ENCODE data around the gene RABL3.

DNA sequence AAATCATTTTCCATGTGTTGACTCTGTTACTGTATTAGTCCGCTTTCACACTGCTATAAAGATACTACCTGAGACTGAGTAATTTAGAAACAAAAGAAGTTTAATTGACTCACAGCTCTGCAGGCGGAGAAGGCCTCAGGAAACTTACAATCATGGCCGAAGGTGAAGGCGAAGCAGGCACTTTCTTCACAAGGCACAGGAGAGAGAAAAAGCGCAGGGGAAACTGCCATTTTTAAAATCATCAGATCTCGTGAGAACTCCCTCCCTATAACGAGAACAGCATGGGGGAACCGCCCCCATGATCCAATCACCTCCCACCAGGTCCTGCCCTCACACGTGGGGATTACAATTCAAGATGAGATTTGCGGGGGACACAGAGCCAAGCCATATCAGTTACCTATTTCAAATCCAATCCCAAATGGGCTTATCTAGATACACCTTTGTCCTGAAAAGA, 224.0 kb downstream of the IGSF11 start:
- RRBS, result no CpG with 5 or more reads among the region's 10 CpGs

- RRBS, result no CpG with 5 or more reads among the region's 14 CpGs
These were observed 182.9 kb downstream of the IGSF11 start for GRCh38 chr3:118851576-118852261.

DNA sequence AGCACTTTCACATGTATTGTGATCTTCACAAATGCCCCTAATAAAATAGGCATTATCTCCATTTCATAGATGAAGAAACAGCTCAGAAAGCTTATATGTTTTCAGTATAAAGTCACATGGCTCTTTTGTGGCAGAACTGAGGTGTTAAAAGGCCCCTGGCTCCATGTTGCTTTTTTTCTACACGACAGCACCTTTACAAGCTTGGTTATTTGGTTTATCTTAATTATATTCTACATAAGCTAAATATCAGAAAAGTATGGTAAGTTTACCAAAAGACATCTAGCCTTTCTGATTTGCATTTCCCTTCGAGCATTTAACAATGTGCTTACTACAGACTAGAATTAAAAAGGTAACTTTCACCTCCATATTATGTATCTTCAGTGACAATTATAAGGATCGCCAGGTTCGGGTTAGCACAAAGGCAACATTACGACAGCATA, 68.4 kb downstream of the IGSF11 start:
- RRBS, result no CpG with 5 or more reads among the region's 5 CpGs

- RRBS, result no CpG with 5 or more reads among the region's 5 CpGs
These were observed 7.7 kb downstream of the ARHGAP31 start for GRCh38 chr3:119301652-119302487.

DNA sequence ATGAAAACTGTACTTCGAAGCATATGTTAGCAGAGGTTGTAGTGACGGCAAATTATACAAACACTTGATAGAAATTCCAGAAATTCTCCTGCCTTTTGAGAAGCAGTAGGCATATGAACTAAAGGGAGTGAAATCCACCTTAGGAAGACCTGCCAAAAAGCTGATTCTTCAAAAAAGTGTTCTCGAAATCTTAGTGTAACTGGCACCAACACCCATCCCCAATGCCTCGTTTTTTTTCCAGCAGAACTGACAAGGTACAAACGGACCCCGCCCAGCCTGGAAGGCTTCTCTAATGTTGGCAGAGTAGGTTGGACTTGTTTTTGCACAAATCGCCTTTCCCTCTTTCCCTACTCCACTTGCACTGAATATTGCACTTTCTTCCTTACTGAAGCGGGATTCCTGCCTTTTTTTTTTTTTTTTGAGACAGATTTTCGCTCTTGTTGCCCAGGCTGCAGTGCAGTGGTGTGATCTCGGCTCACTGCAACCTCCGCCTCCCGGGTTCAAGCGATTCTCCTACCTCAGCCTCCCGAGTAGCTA, 581 bp upstream of the TIMMDC1 start:
- RRBS, result no CpG with 5 or more reads among the region's 14 CpGs

DNA sequence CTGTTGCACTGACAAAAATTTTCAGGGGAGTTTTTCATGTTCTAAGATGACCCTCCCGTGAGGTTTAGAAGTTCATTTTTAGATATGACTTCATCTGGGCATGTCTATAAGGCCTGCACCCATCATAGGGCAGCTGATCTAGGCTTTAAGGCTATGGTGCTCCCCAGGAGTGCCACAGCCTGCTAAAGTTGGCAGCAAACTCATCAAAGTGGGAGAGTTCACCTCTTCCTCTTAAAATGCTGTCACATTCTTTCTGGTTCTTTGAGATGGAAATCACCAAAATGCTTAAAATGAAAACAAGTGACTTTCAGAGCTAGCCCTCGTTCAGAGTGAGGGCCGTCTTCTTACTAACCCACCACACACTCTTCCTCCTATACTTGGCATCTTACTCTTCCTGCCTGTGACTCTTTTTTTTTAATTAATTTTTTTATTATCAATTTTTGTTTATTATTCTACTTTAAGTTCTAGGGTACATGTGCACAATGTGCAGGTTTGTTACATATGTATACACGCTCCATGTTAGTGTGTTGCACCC, 3.4 kb upstream of the CD80 start:
- RRBS, result no CpG with 5 or more reads among the region's 4 CpGs

- RRBS, result no CpG with 5 or more reads among the region's 15 CpGs
These were observed 30.0 kb downstream of the POPDC2 start for GRCh38 chr3:119630084-119631169.

- RRBS, result no CpG with 5 or more reads among the region's 4 CpGs
These were observed 14.3 kb downstream of the CFAP91 start for GRCh38 chr3:119716976-119717595.

- RRBS, result no CpG with 5 or more reads among the region's 4 CpGs
These were observed 40.0 kb downstream of the GSK3B start for GRCh38 chr3:120053923-120054900.

DNA sequence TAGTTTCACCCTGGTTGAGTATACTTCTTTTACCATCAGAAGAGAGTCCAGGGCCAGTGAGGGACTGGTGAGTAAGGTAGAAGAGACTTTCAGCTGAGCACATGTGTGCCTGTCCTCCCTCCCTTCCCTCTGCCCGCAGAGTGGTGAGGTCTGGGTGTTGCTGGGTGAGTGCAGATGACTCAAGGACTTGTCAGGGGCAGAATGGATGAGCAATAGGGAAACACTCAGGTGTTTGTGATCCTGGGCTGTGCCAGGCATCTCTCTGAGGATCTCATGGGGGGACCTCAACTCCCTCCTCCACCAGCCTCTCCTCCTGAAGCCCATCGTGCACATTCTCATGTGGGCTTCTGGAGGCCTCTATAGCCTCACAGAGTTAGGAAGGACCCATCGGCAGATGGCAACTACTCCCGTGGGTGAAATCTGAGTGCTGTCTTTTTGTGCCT, 76.0 kb upstream of the GSK3B start:
- RRBS, result no CpG with 5 or more reads among the region's 4 CpGs

DNA sequence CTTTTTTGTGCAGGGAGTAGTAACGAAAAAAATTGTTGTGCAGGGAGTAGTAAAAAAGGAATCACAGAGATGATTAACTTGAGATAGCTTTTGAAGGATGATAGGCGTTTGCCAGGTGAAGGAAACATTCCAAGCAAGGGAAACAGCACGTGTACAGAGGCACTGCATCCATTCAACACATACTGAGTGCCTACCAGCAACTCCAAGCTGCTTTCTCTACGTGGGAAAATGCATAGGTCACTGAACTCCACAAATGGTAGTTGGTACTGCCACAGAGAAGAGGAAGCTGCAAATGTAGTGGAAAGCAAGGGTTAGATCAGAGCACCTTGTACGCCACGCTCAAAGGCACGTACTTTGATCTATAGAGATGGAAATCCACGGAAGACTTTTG, 1.1 kb downstream of the LRRC58 start:
- RRBS, result no CpG with 5 or more reads among the region's 8 CpGs

DNA sequence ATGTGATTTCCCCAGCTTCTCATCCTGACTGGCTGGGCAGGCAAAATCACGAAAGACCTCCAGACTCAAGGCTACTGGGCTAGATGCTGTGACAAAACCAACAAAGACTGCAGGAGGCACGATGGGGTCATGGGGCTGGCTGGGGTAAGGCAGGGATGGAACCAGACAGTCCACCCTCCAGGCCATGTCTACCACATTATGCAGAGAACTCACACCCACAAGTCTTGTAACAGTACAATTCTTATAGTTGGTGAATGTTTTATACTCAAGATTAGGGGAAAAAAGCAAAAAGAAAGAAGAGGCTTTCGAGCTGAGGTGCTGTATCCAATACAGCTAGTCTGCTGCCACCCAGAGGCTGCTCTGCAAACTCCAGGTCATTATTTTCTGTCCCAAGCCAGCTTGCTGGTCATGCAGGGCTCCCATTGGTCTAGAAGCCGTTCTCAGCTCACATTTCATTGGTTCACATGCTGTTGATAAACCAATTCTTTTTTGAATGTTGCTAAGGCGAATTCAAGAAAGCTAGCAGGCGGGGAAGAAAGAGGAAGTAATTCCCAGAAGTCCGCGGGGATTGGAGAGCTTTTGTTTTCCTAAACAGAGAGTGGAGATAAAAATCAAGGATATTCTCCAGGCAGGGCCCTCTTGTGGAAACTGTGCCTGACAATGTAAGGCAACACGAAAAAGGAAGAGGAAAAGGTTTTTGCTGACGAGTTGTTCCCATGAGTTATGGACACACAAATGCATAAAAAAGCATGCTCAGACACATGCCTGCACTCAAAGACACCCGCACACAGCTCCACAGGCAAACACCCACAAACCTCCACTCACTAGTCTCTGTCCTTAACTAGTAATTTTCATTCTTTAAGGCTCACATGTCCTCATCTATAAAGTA, 33.5 kb downstream of the FSTL1 start:
- RRBS, result no CpG with 5 or more reads among the region's 11 CpGs

- RRBS, result no CpG with 5 or more reads among the region's 9 CpGs
These were observed 6.3 kb downstream of the NDUFB4 start for GRCh38 chr3:120602094-120603258.

- RRBS, result no CpG with 5 or more reads among the region's 7 CpGs
These were observed 39.7 kb downstream of the HGD start for GRCh38 chr3:120642204-120642959.

DNA sequence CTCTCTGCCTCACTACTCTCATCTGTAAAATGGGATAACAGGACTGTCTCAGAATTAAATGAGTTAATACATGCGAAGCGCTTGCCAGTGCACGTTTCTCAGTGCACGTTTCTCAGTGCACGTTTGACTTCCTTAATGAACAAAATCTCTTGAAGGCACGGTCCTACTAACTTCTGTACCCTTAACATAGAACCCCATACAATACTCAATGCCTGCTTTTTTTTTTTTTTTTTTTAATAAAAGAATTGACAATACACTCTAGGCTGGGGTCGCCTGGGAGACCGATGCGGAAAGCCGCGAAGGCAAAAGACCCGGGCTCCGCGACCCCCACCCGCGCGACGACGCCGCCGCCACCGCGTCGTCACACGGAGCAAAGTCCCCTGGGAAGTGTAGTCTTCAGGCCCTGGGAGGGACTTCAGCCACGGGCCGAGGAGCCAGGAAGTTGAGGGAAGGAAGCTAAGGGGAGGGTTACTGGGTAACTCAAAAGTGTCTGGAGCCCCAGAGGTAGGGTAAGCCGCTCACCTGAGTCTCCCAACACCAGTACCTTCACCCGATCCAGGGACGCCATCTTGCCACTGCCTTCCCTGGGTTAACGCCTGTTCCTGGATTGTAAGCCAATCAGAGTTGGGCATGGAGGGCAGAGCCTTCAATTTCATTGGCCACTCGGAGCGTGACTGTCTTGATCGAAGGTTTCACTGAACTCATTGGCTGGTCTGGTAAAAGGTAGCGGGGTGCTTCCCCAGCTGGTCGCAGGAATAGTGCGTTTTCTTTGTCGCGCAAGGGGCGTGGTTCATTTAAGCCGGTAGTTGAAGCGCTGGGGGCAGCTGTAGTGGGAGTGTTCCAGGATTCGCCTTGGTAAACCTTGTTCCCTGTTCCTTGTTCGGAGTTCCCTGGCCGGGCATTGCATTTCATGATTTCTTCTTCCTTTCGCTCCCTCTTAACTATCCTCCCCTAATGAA, at the start of gene RABL3:
Gene RABL3 (minus strand): TSS at position 577 of the 959 bp plus-strand sequence.
- RRBS, result 1% methylated on average over 5 of the region's 46 CpGs

GRCh38 chr3:121489219-121490093, 56.3 kb downstream of the POLQ start:
- RRBS, result no CpG with 5 or more reads among the region's 8 CpGs

GRCh38 chr3:121675984-121676329, 15.3 kb upstream of the HCLS1 start:
- RRBS, result no CpG with 5 or more reads among the region's 2 CpGs

GRCh38 chr3:121728999-121729403, 20.5 kb downstream of the GOLGB1 start:
- RRBS, result no CpG with 5 or more reads among the region's 1 CpG

- RRBS, result no CpG with 5 or more reads among the region's 1 CpG
These were observed 25.5 kb downstream of the IQCB1 start for GRCh38 chr3:121809235-121809820.